Peritoneum (tissue), 1 donor: ENCODE data around the gene CAP2.

GRCh38 chr6:16644556-16645011 is 116.7 kb downstream of the ATXN1 start:
- PRO-cap, result no peak

- PRO-cap, result no peak
Measured at GRCh38 chr6:16646508-16647193, 114.6 kb downstream of the ATXN1 start.

GRCh38 chr6:16681120-16681536 is 80.1 kb downstream of the ATXN1 start:
- PRO-cap, result no peak

DNA sequence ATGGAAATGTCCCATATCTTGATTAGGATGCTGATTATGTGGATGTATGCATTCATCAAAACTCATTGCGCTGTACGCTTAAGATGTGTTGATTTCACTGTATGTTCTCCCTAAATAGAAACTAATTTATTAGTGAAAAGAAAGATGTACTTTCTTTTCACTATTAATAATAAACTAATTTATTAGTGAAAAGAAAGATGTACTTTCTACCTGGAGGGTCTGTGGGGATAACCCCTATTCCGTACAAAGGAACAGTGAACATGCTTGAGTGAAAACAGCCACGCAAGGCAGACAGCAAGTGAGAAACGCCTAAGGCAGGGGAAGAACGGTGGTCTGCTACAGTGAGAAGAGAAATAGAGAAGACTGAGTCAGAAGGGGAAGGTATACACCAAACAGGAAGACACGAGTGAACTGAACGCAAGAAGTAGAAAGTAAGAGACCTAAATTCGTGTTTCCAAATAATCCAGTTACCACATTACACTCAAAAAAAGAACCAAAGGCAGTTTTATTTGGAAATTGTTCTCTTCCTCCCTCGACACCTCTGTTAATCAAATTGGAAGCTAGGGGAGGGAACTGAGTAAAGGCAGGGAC is 49.1 kb downstream of the ATXN1 start:
- PRO-cap, result no peak

GRCh38 chr6:16728053-16728615 is 33.1 kb downstream of the ATXN1 start:
- PRO-cap, result no peak

GRCh38 chr6:16728952-16729549 is 32.2 kb downstream of the ATXN1 start:
- PRO-cap, result no peak

DNA sequence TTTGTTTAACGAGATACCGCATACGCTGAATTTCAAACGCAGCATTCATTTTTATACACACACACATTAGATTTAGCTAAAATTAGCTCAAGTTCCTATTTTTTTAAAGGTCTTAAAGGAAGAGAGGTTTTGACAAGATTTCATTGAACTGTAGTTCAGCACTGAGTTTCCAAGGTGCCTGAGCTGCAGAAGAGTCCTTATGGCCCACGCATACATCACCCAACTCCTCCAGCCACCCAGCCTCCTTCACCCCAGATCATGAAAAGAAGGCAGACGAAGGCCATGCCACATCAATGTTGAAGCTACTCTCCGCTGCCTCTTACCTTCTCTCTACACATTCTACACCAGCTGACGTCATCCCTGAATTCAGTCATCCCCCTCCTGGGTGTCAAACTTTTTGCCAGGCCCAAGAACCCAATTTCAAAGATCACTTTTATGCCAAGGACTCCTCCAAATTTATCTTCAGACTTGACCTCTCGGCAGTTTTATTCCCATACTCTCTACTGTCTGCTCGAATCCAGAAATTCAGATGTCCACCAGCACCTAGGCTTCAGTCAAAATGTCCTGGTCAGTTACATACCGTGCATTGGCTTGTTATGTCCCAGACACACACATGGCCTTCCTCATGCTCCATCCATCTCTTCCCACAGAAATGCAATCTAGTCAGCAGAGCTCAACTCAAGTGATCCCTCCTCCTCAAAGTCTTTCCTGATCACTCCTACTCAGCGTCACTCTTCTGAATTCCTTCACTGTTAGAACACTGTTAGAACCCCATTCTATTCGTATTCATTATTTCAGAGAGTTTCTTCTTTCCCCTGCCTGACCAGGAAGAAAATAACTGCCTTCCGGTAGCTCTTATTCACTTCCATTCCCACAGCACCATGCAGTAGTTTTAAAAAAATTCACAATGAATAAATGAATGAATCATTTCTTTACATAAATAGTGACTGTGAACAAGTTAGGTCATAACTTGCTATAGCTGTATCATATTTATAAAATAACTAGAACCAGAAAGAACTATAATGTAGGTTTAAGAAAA is 11.5 kb downstream of the ATXN1 start:
- PRO-cap, result no peak

- PRO-cap, result no peak
Measured at GRCh38 chr6:16800954-16801372, 39.7 kb upstream of the ATXN1 start.

- PRO-cap, result no peak
Measured at GRCh38 chr6:17042543-17043277, 59.1 kb upstream of the STMND1 start.

GRCh38 chr6:17392947-17393790 is at the start of gene CAP2:
Gene CAP2, plus strand, starts transcription at chr6:17393595.
- PRO-cap, result no peak

- PRO-cap, result no peak
Measured at GRCh38 chr6:17405788-17406339, 12.5 kb downstream of the CAP2 start.

GRCh38 chr6:17418727-17419153 is 25.3 kb downstream of the CAP2 start:
- PRO-cap, result no peak

DNA sequence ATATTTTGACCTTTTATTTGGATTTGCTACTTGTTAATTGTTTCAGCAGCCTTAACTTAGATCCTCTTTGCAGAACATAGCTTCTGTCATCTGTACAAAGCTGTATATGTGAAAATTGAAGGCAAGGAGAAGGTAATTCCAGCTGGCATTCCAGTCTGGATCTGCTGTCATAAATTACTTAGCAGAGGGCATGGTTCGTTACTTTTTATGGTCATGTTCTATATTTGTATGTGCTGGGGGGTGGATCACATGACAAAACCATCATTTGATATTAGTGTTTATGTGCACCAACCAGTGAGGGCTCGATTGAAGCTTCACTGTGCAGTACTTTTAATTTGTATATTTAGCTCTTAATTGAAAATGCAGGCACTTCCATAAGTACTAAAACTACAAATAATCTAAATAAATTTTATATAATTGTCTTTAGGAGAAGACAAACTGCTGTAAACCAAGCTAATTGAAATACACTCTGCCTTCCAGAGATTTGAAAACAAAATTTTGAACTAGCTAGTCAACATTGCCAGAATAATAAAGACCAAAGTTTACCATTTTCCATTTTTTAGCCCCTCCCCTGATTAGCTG is 80.2 kb downstream of the CAP2 start:
- PRO-cap, result no peak

DNA sequence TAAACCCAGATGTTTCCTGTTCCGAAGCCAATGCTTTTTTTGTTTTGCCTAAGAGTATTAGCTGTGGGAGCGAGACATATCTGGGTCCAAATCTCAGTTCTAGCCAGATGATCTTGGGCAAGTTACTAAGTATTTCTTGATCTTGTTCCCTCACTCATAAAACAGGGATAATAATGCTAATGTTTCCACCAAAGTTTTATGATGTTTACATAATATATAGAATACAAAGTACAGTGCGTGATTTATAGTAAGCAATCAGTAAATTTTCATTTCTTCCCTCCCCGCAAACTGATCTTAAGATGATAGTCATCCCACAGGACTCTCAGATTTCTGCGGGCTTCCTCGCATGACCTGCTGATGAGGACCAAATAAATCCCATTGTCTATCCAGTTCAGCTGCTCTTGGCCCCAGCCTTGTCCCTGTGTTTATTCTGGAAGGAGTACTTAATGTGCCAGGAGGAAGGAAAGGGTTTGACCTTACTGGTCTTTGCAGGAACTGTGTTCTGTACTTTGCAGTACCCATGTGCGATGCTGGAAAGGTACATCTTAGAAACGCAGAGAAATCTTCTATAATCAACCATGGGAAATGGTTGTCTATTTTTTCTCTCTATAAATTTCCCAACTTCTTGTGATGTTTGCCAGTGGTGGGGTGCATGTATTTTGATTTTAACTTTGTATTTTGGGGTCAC is 98.4 kb downstream of the CAP2 start:
- PRO-cap, result no peak

GRCh38 chr6:17603993-17604269 is 3.8 kb downstream of the FAM8A1 start:
- PRO-cap, result no peak

DNA sequence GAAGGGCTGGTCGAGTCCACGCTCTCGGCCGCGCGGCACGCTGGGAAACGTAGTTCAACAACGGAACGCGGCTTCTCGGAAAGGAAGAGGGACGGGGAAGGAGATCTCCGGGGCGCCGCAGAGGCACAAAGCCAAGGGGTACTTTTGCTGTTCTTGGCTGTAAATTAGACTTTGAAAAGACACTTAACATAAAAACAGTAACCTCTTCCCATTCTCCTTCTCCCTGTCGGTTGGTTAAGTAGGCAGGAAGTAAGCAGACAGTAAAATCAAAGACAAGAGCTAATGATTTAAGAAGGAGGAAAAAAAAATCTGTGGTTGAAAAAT is 228 bp upstream of the NUP153 start:
- PRO-cap, result bidirectional peak, plus-strand start at position 88 of the sequence, minus-strand start outside the sequence

- PRO-cap, result no peak
Measured at GRCh38 chr6:17759252-17759931, 52.7 kb upstream of the NUP153 start.

- PRO-cap, result no peak
Measured at GRCh38 chr6:17808585-17809341, 102.0 kb upstream of the NUP153 start.

GRCh38 chr6:17811004-17811560 is 104.4 kb upstream of the NUP153 start:
- PRO-cap, result no peak

DNA sequence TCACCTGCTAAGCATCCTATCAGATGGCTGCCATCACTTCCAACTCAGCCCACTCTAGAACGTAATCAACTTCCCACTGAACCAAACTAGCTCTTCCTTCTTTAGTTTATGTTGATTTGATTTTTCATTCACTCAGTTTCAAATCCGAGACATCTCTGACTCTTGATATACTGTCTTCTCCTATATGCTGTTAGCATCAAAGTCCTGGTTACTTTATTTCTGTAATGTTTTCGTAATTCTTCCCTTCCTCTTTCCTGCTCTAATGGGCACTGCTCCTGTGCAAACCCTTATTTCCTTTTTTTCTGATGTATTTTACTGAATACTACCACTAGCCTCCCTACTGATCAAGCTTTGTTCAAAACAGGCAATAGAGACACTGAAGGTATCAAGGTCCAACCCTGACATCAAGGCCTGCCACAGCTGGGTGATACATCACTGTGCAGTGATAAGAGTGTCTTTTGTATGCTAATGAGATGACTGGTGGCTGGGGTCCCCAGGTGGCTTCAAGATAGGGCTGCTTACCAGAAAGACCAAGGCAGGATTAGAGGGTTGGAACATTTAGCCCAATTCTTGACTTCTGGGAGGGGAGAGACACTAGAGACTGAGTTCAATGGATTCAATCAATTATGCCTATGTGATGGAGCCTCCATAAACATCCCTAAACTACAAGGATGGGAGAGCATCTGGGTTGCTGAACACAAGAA is 95.2 kb downstream of the KIF13A start:
- PRO-cap, result no peak